A375 (cell line): ENCODE data around the gene PRR15.

DNA sequence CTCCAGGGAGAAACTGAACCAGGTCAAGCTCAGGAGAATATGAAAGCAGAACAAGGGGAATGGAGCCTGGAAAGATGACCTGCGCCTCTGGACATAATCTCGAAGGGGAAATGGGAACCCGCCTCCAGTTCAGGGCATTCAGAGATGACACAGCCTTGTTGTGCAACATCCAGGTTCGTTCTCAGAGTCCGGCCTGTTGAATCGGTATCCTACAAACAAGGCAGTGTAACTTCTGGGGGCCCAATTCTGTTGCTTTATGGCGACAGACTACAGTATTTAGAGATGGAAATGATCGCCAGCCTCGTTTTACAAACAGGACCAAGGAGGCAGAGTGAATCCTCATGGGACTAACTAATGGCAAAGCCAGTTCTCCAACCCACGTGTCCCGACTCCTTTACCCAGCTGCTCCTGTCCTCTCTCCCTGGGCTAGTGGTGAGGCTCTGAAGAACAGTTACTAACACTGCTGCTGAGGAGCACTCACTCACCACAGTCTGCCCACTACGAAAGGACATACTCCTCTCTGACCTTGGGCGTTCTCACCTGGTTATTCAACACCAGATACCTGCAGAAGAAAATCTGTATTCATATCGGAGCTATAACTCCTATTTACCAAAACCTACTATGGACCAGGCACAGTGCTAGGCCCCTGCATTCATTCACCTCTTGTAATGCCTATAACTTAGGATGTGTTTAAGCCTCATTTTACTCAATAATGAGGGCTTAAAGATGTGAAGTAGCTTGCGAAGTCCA is 67.5 kb downstream of the JAZF1 start:
- RAMPAGE, long total RNA: no peak

DNA sequence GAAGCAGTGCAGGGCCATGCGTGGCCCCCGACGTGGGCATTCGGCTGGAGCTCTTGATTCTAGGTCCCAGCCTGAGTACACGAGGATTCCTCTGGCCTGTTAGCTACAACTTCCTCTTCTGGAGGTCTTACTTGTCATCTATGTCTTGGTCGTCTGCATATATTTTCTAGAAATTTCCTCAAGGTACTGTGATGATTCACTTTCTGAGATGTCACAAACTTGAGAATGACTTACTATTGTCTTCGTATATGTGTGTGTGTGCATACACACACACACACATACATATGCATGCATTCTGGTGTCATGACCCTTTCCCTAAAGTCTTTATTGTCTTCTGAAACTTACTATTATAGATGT is 59.3 kb upstream of the JAZF1 start:
- RAMPAGE, long total RNA: no peak

DNA sequence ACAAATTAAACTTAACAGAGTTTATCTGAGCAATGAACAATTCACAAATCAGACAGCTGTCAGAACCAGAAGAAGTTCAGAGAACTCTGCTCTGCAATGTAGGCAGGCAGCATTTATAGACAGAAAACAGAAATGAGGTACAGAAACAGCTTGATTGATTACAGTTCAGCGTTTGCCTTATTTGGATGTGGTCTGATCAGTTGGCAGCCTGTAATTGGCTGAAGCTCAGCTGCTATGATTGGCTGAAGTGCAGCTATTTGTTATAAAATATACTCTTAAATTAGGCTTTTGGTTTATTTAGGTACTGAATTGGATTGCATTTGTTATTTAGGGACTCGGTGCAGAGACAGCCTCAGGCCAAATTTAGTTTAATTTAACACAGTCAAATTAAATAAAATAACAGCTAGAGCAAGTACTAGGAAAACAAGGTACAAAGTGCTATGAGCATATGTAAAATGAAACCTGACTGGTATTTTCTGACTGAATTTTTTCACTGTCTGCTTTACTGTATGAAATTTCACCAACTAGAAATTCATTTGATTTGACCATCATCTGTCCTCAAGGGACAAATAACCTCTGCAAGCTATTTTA is 85.9 kb upstream of the JAZF1 start:
- RAMPAGE, long total RNA: no peak

- RAMPAGE, long total RNA: no peak
Observed at GRCh38 chr7:28358450-28358771, 53.9 kb upstream of the CREB5 start.

GRCh38 chr7:28754023-28754646 is 204.0 kb downstream of the TRIL start:
- RAMPAGE, long total RNA: no peak

DNA sequence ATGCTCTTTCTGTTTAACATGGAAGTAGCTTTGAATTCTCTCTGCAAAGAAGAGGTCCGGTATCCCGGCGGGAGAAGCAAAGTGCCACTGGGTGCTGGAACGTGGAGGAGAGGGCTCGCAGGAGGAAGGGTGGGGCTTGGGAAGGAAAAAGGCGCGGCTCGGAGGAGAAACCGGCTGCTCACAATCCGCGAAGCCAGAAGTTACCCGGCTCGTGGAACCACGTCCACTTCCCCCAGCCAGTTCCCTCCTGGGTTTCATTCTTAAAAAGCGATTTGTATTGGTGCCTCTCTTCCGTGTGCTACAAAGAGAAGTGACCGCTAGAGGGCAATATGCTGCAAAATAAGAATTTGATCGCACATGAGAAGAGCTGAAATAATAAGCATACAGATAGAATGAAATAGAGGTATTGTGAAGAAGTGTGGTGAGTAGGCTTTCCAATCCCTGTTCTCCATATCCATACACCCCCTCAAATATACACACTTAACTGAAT is 31.2 kb downstream of the TRIL start:
- RAMPAGE, long total RNA: no peak

GRCh38 chr7:28955479-28956077 is 2.6 kb downstream of the TRIL start:
- RAMPAGE, long total RNA: no peak

- RAMPAGE, long total RNA: no peak
Observed at GRCh38 chr7:28957437-28957816, 703 bp downstream of the TRIL start.

DNA sequence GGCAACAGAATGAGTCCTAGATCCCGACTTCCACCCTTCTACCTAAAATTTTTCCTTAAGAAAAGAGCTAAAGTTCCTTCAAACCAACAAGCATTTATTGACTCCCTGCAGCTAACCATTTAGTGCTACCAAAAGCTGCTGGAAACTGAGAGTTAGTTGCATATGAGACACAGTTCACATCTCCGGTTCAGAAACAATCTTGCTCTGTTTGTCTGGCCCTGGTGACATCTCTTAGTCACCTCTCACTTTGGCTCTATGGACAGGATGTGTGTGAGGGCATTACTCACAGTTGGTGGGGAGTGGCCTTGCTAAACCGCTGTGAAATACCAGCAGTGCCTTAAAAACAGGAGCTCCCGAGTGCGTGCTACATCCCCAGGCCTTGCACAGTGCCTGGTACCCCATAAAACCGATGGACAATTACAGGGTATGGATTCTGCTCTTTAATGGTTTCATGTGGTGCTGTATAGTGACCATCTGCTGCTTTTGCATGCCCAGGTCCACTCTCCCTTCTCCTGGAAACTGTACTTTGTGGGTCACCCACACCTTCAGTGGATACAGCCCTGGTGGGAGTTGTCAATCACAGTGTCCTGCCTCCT is 77.2 kb upstream of the TRIL start:
- RAMPAGE, long total RNA: no peak

GRCh38 chr7:29190321-29190835 is 4.2 kb upstream of the CHN2 start:
- RAMPAGE, long total RNA: no peak

- RAMPAGE, long total RNA: no peak
Observed at GRCh38 chr7:29199598-29200401, 5.2 kb downstream of the CHN2 start.

DNA sequence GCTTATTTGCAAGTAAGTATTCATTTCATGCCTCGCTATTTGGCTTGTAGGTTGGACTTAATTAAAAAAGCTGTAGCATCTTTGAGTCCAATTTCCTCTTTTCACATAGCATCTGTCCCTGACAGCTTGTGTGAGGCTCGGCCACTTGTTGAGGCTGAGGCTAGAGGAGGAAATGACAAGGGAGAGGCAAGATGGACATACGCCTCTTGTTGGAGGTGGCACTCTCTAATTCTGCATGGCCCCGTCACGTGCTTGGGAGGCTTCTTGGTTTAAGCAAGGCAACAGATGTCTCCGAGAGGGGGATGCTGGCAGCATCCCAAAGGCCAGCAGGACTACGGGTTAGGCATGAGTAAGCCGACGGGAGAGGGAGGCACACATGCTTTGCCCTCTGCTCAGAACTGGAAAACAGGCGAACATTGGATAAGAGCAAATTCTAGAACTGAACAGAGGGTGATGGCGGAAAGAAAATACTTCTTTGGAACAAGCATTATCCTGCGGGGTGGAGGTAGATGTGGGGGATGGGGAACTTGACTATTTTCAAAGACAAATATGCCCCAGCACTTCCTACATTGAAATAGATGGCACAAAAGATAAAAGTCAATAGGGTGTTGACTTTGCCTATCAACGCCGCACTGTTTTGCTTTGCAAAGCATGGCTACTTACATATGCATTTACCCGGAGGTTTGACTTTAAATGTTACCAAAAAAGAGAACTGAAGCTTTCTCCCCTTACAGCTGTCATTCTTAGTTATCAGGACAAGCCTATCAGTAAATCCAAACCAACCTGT is 94.7 kb downstream of the CHN2 start:
- RAMPAGE, long total RNA: no peak

DNA sequence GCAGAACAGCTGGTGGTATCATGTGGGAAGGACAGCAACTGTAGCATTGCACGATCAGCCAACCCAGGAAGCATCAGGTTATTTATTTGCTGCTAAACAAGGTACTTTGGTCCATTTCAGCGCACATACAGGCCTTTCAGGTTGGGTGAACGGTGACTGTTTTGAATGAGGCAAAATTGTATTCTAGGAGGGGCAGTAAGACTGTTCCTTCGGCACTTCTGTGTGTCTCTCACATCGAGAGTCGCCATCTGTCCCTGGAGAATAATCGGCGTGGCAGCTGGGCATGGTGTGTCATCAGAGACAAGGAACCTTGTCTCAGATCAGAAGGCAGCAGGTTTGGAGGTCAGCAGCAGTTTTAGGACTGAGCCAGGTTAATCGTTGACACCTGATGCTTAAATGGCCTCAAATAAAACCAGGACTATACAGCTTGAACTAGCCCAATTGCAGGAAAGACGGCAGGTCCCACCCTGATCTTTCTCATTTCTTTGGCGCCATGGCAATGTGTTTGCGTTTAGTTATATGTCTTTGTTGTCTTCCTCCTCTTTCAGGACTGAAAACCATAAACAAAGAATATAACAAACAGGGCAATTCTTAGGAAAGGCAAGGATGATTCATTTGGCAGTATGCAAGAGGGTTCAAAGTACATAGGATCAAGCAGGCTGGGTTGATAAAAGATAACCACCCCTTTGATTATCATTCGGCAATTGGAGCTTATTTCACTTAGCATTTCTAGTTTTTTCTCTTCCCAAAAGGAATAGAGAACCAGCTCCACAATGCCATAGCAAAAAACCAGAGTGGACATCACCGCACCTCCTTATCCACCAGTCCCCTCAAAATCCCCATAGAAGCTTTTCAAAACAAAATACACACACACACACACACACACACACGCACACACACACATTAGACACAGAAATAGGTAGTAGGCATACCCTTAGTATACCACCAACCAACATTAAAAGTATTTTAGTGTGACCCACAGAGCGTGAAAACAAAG is 91.9 kb upstream of the PRR15 start:
- RAMPAGE, long total RNA: no peak

DNA sequence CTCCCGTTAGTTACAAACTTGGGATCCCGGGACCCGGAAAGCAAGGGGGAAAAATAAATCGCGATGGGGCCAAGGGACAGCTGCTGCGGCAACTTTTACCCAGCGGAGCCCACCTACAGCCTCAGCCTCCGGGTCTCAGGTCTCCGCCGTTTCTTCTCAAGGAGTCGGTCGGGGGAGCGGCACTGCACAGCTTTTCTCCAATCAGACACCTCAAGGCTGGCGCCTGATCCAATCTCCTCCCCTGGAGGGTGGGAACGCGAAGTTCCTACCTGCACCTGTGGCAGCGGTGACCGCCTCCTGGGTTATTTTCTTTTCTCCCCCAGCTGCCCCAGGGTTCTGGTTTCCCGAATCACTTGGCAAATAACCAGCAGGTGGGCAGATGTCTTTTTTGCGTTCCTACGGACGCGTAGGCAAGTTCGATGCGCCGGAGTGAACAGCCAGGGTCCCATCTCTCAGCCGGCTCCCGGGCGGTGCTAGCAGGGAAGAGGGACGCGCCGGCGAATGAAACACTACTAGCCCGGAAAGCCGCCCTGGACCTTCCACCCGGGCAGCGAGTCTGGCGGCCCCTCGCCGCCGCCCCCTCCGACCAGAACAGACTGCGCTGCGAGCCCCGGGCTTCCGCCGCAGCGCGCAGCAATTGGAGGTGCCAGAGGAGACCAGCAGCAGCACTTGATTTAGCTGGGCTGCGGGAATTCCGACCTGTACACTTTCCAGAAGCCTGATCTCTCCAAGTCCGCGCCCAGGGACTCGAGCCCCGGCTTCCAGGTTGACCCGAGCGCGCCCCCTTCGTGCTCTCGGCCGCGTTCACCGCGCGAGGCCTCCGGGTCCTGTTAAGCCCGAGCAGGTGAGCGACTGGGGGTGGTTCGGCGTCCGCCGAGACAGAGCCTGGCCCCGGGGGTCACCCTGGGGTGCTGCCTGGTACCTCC is at the start of gene PRR15:
Gene PRR15, plus strand, starts transcription at position 302 of the 926 bp plus-strand sequence.
- RAMPAGE, long total RNA: no peak

DNA sequence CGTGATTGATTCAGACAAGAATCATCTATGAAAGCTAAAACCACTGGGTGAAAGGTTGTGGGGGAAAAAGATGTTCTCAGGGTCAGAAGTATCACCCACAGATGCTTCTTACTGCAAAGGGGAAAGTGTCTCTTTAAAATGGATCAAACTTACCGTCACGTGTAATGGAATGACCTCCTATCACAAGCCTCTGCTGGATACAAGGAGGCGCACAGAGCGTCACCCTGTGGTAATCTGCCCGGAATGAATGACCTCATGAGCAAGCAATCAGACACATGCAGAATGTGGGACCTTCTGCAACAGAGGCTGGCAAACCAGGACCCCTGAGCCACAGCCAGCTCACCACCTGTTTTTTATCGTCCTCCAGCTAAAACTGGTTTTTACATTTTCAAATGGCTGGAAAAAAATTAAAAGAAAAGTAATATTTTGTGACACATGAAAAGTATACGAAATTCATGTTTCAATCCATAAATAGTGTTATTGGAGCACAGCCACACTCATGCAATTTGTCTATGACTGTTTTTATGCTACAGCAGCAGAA is 33.1 kb downstream of the WIPF3 start:
- RAMPAGE, long total RNA: no peak

DNA sequence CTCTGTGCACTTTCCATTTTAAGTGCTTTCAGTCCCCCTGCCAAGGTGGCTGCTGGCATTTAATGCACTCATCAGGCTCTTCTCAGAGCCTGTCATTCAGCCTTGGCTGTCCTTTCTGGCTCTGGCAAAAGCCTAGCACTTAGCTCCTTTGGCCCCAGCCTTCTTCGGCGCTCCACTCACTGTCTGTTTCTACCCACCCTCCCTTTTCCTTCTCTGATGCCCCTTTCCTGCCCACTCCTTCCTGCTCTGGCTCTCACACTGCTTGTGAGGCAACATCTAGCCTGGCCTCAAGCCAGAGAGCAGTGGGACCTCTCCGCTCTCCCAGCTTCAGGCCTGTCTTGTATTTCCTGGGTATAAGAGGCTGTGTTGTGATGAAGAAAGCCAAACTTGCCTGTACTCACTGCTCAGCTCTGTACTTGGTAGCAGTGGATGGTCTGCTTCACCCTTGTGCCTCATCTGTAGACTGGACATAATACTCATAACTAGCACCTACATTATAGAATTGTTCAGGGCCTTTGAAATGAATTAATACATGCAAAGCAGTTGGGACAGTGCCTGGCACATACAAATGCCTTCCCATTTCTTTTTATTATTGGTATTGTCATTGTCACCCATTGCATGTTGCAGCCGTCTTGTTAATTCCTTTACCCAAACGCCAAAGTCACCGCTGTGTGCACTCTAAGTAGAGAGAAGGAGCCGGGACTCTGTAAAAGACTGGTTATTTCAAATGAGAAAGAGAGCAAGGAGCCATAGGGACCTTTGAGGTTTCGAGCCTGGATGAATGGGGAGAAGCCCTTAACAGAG is 60.4 kb downstream of the WIPF3 start:
- RAMPAGE, long total RNA: no peak

- RAMPAGE, long total RNA: no peak
Observed at GRCh38 chr7:30029016-30029535, 864 bp downstream of the PLEKHA8 start.

DNA sequence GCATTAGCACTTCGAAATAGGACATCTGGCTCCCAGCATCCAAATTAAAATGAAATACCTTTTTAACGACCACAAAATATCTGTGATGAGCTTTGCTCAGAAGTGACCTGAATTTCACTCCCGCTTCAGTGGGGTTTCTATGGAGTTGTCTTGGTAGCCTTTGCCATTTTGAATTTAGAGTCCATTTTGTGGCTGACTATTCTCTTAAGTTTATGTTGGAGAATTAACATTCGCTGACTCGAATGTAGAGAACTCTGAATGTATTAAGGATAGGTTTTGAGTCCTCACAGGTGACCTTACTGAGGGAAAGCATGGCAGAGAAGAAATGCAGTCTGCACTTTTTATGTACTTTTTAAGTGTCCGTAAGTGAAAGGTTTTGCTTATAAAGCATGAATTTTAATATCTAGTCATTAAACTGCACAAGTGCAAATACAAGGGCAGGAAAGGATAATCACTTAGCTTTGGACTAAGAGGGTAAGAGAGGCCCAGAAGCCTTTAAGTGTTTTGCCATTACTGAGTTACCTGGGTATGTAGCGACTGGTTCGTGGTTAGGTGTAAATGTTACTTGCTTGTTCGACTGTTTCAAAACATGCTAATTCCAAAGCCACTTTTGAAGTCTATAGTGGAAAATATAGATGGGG is 23.0 kb downstream of the MTURN start:
- RAMPAGE, long total RNA: no peak

- RAMPAGE, long total RNA: no peak
Observed at GRCh38 chr7:30432806-30433380, 45.7 kb downstream of the NOD1 start.

GRCh38 chr7:30468835-30469243 is 9.7 kb downstream of the NOD1 start:
- RAMPAGE, long total RNA: no peak